ENCODE results near the gene CRYM.

DNA sequence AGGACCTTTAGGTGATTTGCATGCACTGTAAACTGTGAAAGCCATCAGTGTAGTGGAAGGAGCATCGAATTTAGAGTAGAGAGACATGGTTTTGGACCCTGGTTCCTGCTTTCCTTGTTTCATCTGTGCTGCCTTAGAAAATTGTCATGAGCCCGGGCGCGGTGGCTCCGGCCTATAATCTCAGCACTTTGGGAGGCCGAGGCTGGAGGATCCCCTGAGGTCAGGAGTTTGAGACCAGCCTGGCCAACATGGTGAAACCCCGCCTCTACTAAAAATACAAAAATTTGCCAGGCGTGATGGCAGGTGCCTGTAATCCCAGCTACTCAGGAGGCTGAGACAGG, 776 bp downstream of the COQ7 start:
- RRBS = no CpG with 5 or more reads among the region's 8 CpGs

- RRBS = 2% methylated on average over 62 of the region's 105 CpGs
These were observed 917 bp downstream of the ITPRIPL2 start for GRCh38 chr16:19114318-19115444.

GRCh38 chr16:19183662-19184174, 15.7 kb downstream of the SYT17 start:
- RRBS = no CpG with 5 or more reads among the region's 24 CpGs

DNA sequence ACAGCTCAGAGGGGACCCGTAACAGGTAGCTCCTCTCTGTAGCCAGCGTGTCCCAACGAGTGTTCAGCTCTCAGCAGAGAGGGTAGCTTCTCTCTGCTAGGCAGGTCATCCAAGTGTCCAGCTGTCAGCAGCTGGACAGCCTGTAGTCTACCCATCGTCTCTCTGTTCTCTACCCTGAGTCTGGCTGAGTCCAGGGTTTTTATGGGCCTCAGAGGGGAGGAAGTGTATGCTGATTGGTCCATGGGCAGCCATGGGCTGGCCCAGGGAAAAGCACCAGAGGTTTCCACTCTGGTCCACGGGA, 45.3 kb upstream of the CLEC19A start:
- RRBS = no CpG with 5 or more reads among the region's 5 CpGs

- RRBS = no CpG with 5 or more reads among the region's 6 CpGs
These were observed 36.3 kb upstream of the TMC5 start for GRCh38 chr16:19381263-19381816.

DNA sequence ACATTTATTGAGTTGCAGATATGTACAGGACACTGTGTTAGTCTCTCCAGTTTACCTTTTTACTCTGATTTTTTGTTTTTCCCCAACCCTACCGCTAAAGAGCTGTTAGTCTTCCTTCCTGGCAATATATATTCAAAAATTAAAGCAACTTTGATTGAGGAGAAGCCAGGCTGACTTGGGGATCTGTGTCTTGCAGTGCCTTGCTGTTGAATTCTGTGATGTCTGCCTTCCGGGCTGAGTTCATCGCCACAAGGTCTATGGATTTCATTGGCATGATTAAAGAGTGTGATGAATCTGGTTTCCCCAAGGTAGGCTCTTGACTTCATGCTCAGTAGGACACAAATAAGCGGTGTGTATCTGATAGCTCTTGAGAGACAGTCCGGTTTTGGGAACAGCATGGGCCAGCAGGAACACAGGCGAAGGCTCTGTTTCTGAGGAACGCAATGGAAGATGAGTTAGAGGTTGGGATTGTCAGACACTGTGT, 72.0 kb downstream of the VPS35L start:
- RRBS = no CpG with 5 or more reads among the region's 7 CpGs

- RRBS = no CpG with 5 or more reads among the region's 19 CpGs
These were observed 22.9 kb downstream of the GPRC5B start for GRCh38 chr16:19861639-19862271.

DNA sequence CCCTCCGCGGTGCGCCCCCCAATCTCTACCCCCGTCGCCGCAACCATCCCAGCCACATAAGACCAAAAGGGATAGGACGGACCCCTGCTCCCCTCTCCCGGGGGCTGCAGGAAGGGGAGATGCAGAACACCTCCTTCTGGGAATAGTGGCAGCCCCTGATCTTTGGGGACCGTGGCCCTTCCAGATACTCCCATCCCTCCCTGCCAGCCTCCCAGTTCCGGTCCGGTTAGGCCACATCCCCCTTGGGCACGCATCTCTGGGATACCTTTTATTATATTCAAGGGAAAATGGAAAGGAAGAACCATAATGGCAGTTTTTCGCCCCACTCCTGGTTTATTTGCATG, 1.3 kb upstream of the GPRC5B start:
- RRBS = no CpG with 5 or more reads among the region's 13 CpGs

DNA sequence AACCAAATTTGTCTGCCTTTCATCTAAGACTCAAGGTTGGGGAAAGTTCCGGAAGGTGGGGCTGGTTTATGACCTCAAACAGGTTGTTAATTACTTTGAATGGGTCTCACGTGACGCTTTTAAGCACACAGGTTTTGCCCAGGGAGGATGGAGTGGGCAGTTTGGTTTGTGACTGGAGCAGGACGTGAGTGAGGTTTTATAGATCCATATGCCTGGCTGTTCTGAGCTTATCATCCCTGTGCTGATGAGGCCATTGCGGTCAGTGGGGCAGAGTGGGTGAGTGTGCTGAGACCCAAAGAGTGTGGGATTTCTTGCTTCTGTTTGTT, 38.8 kb upstream of the GPRC5B start:
- RRBS = no CpG with 5 or more reads among the region's 5 CpGs

- RRBS = no CpG with 5 or more reads among the region's 1 CpG
These were observed 43.1 kb downstream of the GP2 start for GRCh38 chr16:20284260-20284504.

DNA sequence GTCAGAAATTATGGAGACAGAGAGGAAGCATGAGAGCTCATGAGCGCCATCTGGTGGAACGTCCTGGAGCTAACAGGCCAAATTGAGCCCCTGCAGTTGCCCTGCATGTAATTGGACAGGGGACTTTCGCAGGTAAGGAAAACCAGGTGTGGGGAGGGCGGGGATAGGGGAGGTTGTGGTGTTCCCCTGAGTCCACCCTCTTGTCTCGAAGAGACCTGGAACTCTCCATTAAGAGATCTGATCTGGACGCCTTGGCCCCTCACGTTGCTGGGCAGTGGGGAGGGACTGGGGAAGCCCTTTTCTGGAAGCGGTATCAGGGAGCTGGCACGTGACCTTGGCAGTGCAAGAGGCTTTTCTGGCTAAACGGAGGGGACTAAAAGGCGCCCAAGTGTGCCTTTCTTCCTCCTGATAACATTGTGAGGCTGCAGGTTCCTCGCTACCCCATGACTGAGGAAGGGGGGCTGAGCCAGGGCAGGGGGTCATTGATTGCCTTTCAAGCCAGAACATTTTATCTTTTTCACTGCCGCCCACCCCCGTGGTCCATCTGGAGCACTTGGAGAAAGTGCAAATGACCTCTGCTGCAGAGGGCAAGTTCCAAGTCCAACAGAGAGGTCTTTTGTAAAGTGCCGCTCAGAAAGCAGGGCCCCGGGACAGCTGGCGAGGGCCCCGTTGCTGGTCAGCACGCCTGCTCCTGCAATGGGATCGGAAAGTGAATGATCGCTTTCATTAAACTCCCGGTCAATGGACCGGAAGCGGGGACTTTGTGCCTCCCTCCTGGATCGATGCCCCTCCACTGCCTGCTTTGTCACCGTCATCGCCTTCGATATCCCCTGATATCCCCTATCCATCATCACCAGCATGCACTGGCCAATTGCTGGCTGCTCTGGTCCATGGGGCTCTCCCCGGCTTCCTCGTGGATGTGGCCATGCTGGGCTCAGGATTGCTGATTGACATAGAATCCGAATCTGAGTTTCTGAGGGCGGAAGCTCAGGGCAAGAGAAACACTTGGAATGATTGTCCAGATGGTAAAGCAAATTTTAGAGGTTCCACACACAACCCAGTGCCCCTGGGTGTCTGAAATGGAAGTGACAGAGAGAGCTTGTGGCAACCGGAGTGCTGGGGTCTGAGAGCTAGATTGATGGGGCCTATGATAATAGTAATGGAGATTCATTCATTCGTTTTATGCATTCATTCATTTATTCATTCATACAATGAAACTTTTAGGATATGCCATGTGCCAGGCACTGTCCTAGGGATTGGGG, 18.2 kb downstream of the PDILT start:
- RRBS = 7% methylated on average over 6 of the region's 34 CpGs

- RRBS = no CpG with 5 or more reads among the region's 5 CpGs
These were observed 332 bp downstream of the ACSM5 start for GRCh38 chr16:20409700-20410031.

- RRBS = no CpG with 5 or more reads among the region's 5 CpGs
These were observed 828 bp downstream of the ACSM5 start for GRCh38 chr16:20410172-20410551.

DNA sequence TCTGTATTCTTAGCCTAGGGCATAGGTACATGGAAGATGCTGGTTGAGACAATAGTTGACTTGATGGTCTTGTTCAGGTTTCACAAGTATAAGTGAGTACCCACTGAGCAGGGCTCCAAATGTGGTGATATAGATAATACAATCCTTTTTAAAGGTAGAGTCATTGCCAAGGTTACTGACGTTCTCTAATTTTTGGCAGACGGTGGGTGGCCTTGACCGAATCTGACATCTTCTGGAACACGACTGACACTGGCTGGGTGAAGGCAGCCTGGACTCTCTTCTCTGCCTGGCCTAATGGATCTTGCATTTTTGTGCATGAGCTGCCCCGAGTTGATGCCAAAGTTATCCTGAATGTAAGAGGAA, 14.4 kb downstream of the ACSM5 start:
- RRBS = no CpG with 5 or more reads among the region's 5 CpGs

DNA sequence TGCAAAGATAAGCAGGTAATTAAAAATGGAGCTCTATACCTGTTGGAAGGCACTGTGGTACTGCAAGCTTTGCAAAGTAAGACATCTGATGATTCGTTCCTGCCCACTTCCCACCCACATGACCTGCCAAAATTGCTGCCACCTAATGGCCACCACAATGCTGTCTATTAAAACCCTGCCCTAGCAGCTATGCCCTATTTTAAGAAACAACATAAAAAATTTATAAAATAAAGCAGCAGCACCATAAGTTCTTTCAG, 25.3 kb downstream of the DCUN1D3 start:
- RRBS = no CpG with 5 or more reads among the region's 1 CpG

- RRBS = no CpG with 5 or more reads among the region's 51 CpGs
These were observed at the start of gene CRYM for GRCh38 chr16:21277855-21278905. Gene CRYM, minus strand, starts transcription at chr16:21278290.

DNA sequence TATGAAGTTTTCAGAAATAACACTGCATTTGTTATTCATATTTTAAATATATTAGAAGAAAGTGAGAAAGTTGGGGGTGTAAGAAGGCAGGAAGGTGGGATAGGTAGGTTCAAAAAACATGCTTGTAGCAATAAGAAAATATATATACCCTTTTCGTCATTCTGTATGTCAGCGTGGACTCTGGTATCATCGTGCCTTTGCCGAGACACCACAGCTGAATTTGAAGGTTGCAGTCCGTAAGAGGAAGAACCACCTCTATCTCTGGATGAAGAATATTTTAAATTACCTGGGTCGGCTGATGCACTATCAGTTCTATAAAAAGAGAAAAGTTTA, 115.2 kb upstream of the METTL9 start:
- RRBS = no CpG with 5 or more reads among the region's 6 CpGs

DNA sequence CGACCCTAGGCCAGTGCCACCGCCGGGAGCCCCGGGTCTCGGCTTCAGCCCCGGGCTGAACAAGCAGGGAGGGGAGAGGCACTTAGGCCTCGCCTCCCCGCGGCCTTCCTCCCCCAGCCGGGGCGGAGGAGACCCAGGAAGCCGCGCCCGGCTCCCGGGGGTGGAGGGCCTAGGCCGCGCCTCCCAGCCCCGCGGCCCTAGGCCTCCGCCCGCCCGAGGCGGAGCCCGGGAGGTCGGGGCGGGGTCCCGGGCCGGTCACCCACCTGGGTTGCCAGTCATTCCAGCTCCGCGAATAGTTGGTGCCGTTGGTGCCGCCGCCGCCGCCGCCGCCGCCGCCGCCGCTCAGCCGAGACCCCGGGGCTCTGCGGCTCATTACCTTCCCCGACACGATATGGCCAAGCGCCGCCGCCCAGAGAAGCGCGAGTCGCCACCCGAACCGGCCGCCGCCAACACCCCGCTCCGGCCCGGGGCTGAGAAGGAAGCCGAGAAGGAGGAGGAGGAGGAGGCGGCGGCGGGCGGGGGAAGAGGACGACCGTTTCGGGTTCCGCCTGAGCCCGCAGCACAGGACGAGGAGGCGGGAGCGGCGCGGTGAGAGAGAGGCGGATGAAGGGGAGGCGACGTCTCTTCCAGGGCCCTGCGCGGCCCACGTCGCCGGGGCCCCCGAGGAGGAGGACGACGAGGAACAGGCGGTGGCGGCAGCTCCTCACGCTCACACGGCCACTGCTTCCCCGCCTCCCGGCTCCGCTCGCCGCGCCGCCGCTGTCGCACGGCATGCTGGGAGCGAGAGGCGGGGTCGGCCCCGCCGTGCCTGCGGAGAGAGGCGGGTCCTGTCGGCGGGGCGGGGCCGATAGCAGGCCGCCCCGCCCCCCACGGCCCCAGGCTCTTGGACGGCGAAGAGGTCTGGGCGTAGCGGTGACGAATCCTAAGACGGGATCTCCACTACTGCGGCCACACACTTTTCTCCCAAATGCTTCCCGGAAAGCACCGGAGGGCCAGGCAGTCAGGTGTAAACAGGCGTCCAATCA, 97.6 kb upstream of the METTL9 start:
- RRBS = 1% methylated on average over 7 of the region's 123 CpGs

- RRBS = no CpG with 5 or more reads among the region's 16 CpGs
These were observed 90.3 kb upstream of the METTL9 start for GRCh38 chr16:21508949-21509521.

DNA sequence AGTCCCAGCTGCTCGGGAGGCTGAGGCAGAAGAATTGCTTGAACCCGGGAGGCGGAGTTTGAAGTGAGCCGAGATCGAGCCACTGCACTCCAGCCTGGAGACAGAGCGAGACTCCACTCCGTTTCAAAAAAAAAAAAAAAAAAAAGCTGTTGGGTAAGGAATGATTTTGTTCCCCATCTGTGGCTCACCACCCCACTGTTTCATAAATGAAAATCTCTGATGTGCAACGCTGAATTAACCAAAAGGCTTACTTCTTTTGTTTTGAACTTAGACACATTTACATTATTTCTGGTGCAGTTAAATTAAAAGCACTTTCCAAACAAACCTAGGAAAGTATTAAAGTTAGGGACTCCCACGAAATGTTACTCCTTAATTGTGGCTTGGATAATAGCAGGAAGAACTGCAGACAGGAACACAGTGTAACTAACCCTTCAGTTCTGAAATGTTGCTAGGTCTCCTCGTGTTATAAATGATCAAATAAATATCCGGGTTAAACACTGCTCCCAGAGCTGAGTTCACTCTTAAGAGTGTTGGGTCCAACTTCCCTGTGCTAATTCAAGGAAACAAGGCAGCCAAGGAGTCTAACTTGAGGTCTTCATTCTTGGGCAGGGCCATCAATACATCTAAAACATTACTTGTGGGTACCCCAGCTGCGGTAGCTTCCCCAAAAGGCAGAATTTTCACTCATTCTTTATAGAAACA, 998 bp upstream of the METTL9 start:
- RRBS = no CpG with 5 or more reads among the region's 12 CpGs